M059J (cell line): ENCODE data around the genes ZBTB38, XRN1 and ATR.

GRCh38 chr3:139505918-139506390 lies 29.6 kb upstream of the RBP2 start:
- RAMPAGE, long total RNA: no peak

DNA sequence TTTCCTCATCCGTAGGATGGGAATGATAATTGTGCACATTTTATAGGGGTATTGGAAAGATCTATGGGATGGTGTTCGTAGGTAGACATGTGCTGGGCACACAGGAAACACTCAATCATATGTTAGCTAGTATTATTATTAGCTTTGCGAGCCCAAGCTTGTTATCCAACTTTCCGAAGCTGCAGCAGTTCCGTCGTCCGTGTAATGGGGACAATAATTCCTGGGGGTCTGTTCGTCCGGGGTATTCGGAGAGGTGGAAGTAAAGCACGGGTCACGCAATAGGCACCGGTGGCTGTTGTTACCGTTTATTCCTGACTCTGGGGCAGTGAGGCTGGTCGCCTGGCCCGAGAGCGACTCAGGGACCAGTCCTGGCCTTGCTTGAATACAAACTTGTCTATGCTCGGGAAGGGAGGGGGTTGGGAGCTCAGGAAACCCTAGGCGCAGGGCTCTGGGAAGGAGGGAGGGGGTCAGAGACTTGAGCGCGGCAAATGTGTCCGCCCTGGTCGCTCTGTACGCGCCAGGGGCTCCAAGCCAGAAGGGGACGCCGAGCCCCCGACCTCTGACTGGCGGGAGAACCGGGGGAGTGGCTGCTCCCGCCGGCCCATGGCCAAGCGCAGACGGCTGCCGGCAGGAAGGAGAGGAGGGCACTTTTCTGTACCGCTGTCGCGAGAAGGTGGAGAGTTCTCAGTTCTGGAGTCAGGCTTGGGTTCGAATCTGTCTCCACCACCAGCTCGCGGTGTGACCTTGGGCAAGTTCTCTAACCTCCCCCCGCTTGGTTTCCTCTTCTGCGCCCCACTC lies 1.4 kb downstream of the SPSB4 start:
- RAMPAGE, long total RNA: no peak

DNA sequence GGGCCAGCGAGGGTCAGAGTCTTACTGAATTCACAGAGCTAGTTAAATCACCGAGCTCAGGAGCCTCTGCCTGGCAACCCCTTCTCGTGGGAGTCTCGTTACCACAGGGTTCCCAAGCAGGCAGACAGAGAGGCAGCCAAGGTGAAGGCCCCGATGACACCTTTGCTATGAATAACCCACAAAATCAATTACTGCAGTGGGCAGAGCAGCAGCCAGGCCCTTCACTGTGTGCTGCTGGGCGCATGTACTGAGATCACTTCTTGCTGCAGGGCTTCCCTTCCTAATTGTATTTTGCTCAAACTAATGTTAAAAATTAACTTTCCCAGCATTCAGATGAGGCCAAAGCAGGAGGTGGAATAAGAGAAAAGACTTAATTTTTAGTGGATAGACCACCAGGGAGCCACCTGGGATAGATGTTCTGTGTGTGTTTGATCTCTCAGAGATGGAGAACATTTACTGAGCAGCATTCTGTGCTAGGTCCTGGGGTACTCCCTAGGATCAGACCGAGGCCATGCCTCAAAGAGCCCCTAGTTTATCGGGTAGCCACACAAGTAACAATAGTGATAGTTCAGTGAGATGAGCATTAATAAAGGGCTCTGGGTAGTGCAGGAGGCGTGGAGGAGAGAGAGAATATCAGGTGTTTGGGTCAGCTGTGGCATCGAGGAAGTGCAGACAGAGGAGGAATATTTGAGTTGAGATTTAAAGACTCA lies 57.1 kb downstream of the SPSB4 start:
- RAMPAGE, long total RNA: no peak

DNA sequence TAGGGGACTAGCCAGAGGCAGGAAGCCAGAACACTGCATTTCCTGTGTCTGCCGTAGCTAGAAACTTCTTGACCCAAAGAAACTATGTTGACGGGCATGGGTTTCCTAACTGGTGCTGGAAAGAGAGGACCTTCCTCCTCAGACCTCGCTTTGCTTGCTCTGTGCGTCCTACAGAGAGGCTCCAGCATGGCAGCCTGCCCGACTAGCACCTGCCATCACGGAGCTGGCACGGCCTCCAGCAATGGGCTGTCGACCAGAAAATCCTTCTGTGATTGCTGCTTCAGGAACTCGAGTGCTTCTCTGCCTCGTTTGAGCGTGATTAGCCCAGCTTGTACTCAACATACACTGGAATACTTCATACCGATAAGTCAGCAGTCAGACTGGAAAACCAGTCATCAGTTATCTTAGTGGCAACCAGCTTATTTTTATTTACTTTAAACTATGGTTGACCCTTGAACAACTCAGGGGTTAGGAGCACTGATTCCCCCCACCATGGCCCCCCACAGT lies 6.6 kb downstream of the PXYLP1 start:
- RAMPAGE, long total RNA: no peak

- RAMPAGE, long total RNA: no peak
These were observed 43.3 kb downstream of the PXYLP1 start for GRCh38 chr3:141274809-141275472.

DNA sequence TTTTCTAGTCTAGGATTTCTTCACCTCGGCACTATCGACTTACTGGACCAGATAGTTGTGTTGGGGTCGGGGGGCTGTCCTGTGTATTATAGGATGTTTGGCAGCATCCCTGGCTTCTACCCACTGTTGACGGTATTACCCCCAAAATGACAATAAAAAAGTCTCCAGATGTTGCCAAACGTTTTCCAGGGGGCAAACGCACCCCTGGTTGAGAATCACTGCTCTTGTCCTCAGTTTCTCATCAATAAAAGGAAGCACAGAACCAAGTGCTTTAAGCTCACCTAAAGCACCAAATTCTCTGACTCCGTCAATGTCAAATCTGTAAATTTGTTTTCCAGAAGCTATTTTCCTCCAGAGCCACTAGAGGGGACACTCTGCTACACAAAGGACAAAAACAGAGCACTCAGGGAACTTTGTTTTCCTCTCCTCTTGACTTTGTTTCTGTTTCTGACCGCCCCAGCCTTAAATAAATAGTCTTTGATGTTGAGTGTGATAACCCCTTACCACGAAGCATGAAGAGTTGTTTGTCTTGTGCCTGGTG lies 7.6 kb upstream of the ZBTB38 start:
- RAMPAGE, long total RNA: no peak

- RAMPAGE, long total RNA: no peak
These were observed at the start of gene ZBTB38 for GRCh38 chr3:141367948-141369157. TSS of gene ZBTB38 (plus strand) at chr3:141368504.

DNA sequence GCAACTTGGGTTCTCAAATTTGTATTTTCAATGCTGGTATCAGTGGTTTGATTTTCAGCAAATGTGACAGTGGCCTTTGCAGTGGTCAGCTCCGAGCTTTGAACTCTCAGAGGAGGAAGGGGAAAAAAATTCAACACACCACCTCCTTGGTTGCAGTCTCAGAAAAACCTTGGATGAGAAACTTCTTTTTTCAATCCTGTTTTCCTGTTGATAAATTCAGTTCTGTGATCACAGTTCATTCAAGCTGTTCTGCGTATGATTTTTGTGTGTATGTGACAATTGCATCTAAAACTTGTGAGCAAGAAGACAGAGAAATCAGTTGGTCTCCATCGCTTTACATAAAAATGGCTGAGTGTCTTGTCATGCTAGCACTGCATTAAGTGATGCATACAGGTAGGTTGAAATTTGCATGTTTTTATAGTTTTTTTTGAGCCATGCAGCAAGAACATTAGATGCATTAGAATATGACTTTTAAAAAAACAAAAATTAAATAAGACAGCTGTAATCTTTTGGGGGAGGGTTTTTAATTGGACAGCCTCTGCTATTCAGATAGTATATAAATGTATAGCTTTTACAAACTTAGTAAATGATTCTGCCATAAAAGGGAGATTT lies 19.3 kb downstream of the ZBTB38 start:
- RAMPAGE, long total RNA: no peak

GRCh38 chr3:141393138-141393746 lies 24.9 kb downstream of the ZBTB38 start:
- RAMPAGE, long total RNA: no peak

DNA sequence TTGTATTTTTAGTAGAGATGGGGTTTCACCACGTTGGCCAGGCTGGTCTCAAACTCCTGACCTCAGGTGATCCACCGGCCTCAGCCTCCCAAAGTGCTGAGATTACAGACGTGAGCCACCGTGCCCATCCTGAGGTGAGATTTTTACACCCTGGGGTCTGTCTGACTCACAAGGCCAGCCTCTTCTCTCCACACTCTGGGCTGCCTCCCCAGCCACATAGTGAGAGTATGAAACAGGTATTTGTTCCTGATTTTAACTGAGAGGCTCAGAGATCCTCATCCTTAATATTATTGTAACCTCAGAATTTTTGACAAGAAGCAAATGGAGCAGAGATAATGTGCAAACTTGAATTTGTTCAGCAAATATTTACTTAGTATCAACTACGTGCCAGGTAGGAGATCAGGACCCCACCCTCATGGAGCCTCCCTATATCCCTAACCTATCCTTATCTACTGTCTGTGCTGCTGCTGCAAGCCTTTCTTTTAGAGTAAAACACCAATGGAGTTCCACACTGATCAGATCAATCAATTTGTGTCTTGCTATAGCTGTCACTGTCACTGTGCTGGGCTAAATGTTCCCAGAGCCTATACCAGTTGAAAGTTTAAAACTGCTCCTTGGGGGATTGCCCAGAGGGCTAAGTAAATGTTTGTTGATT lies 41.0 kb downstream of the ZBTB38 start:
- RAMPAGE, long total RNA: no peak

DNA sequence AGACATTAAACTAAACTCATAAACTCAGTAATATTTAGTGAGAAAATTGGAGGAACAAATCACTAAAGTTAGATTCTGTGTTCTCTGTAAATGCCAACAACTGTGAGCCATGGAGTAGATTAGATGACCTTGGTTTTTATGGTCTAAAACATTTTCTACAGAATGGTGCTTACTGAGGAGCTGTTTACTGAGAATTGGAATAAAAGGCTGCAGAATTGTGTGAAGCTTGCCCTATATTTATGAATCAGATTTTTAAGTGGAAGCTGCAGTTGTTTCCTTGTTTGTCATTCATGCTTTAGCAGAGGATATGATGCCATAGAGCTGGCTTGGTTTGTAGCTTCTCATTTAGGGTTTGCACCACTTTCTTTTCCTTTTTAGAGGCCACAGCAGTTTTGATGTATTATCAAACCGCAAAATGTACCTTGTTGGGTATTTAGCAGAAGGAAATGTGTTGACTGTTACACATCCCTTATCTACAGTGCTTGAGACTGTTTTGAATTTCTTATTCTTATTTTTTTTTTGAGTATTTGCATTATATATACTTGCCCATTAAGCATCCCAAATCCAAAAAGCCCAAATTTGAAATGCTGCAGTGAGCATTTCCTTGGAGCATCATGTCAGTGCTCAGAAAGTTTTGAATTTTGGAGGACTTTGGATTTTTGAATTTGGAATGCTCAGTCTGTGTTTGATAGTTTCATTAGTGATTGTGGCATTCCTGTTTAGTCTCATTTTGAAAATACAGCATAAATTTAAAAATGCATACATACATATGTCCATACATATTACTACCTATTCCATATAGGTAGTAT lies 66.3 kb downstream of the RASA2 start:
- RAMPAGE, long total RNA: no peak

DNA sequence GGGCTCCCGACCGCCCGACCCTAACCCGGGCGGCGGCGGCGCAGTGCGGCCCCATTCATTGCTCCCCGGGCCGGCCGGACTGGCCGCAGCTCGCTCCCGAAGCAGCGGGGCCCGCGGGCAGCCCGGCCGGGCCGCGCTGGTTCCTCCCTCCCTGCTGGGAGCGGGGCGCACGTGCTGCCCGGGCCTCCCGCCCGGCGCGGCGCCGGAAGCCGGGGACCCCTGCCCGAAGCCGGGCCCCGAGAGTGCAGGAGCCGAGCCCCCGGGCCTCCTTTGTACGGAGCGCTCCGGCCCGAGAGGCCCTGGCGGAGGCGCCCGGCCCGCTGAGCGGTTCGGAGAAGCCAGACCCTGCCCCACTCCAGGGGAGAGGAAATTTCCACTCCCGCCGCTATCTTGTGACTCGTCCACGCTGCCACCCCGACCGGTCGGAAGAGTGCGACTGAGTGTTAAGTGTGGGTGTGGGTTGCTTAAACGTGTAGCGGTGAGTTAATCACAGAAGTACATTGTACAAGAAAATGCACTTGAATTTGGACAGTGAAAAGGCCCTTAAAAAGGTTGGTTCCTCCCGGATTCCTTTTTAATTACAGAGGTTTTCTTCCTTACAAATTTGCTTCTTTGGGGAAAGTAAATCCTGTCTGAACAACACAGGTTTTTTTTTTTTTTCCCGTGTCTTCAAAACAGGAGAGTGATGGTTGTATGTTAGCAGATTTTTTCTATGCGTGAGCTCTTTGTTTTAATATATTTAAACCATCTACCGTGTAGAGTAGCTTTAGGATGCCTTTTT lies 759 bp downstream of the ATP1B3 start:
- RAMPAGE, long total RNA: no peak

DNA sequence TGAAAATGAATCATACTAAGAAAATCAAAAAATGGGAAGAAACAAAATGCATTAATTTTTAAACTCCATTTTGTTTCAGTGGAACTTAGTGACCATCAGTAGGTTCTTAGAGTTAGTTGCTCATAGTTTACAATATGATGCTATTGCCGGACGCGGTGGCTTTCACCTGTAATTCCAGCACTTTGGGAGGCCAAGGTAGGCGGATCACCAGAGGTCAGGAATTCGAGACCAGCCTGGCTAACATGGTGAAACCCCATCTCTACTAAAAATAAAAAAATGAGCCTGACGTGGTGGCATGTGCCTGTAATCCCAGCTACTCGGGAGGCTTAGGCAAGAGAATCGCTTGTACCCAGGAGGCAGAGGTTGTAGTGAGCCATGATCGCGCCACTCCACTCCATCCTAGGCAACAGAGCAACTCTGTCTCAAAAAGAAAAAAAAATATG lies 43.1 kb downstream of the ATP1B3 start:
- RAMPAGE, long total RNA: no peak

DNA sequence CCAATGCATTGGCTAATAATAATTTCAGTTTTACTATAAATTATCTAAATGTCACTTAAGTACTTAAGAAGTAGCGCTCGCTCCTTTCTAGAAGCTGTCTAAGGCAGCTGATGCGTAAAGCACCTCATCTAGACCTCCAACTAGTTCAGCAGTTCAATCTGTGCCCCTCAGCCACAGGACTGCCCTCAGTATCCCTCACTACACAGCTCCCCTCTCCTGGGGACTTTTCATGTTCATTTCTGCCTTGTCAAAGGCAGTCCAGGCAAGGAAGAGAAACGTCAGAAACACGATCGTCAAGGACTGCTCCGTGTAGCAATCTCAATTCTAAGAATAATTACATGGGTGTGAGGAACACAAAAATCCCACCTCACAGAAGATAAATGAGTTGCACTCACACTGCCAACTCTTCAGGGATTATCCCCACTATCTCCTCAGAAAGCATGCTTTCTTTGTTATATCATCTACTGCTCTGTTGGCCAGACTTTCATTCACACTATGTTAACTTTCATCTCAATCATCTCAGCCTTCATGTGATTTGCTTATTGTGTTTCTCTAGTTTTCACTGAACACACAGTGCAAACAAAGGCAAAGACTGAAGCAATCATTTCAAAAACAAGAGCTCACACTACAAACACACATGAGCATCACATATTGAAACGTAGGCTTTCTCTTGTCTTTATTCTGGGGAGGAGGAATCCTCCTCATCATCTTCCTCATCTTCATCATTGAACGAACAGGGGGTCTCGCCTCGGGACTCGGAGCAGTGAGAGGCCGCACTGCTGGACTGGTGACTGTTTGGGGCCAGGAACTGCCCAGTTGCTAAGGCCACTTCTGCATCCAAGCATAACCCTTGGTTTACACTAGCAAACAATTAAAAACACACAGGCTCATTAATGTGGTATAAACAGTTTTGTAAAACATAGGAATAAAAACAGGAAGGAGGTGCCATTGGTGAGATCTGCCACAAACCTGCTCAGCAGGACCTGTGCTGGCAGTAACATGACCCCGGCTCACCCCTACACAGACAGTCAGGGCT lies 75.7 kb downstream of the ATP1B3 start:
- RAMPAGE, long total RNA: no peak

DNA sequence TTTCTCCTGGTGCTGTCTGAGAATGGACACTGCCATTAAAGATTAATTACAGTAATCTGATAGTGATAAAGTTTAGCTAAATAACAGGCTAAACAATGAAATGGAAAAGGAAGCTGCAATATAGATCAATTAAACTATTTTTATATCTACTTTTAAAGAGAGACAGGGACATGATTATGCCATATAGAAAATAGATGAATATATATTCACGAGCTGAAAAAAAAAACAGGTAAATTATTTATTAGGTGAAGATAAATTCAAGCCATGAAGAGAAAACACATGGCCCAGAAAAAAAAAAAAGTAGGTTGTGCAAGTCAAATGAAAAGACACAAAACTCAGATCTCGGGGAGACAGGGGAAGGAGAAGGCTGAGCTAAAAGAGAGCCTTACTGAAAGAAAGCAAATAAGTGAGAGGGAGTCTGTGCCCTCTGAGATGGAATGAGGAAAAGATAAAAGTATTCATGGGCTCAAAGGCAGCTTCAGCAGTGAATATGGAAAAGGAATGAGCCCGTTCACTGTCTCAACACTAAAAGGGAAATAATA lies 1.4 kb downstream of the TFDP2 start:
- RAMPAGE, long total RNA: no peak

GRCh38 chr3:142447880-142448556 lies at the start of gene XRN1:
TSS of gene XRN1 (minus strand) at chr3:142448037.
- RAMPAGE, long total RNA: no peak

DNA sequence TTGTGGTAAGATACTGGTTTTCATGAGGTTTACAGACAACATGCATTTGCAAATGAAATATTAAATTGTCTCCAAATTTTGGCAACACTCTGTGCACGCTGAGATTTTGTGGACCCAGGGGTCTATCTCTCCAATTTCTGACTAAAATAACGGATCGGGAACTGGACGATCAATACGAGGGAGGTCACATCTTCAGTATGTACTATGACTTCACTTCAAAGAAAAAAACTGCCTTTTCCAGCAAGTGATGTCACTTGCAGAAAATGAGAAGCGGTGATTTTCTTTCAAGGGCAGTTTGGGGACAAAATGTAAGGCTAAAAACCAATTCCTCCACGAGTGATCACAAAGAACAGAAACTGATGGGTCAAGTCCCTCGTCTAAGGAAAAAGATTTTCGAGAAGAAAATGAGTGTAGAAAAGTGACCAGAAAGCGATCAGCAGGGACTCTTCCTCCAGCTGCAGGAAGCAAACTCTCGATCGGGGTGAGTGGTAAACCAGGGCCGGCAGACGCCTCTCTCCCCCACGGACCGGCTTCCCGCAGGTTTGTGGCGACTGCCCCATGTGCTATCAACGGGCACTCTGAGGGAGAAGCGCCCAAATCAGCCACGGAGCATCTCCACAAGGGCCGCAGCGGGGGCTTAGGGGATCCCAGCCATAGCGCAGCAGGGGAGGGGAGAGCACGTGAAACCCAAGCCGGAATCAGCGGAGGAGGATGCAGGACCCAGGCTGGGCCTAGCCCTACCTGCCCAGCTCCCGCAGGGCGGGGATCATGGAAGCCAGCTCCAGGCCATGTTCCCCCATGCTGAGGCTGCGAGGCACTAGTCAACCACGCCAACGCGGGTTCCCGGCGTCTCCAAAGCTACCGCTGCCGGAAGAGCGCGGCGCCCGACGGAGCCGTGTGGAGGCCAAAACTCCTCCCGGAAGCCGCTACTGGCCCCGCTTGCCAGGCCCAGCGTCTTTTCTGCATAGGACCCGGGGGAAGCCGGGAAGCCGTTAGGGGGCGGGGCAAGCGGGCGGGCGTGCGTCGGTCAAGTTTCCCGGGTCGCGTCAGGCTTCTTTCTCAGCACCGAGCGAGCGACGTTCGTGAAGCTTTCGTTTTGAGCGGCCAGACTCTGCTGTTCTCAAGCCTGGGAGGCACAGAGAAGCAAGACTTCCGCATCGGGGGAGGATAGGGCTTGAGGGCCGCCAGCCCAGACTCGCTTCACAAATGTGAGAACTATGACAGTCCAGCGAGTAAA lies at the start of gene ATR:
Gene ATR (minus strand): TSS at position 829 of the 1,237 bp plus-strand sequence.
- RAMPAGE, long total RNA: no peak

DNA sequence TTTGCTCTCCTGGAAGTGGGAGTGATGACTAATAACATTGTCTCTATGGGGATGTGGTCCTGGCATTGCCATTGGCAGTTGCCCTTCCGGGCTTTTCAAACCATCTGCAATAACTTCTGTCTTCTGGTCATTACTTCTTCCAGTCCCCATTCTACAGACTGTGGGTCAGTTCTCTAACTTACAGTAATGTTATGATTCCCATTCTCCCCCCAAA lies 15.7 kb downstream of the CHST2 start:
- RAMPAGE, long total RNA: no peak

DNA sequence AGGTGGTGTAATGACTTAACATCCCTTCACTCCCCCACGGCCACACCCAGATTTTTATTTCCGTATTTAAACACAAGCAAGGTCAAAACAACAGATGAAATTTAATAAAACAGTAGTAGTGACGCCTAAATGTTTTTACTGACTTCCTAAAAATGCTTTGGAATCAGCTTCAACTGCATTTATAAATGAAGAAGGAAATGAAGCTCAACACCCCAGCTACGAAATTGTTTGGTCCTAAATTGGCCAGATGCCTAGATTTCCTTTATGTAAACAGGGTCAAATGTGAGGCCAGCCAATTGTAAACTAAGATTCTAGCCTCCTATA lies 324.4 kb downstream of the CHST2 start:
- RAMPAGE, long total RNA: no peak

DNA sequence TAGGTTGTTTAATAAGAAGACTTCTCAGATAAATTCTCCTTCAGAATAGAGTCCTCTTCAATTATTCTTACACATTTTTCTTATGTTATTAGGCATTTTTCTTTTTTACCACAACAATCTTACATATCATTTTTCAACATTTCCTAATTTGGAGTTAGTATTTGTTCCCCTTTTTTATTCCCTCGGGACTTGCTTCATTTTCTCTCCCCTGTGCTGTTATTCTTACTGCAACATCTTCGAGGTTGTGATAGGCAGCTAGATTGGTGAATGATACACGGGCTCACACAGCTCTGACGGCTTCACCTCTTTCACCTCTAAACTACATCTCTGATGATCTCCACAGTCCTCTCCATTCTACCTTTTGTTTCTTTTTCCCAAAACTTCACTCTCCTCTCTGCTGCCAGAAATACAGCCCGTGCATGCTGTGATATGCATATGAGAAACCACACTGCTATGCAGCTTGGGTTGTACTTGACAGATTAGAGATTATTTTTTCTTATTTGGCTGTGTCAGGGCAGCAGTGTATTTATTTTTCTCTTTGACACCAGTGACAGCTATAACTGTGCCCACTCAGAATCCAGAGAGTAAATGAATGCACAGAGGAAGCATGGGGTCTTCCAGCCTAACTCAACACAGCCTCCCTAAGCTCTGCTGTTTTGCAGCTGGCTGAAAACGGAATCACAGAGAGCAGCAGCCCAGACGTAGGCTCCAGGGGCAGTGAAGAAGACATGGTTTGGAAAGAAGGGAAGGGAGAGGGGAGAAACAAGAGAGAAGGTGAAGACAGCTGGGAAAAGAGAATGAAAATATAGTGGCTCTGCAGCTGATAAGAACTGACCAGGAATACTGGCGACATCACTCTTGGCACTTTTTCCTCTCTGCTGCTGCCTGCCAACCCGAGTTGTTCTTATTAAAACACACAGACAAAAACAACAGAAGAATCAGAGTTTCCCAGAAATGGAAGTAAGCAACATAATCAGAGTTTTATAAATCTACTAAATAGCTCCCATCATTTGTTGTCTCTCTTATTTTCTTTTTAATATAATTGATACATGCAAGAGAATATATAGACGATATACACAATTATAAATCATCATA lies 61.7 kb downstream of the SLC9A9 start:
- RAMPAGE, long total RNA: no peak